Mucosa of descending colon (tissue), 1 donor: ENCODE measurements around a stretch of chr21.

DNA sequence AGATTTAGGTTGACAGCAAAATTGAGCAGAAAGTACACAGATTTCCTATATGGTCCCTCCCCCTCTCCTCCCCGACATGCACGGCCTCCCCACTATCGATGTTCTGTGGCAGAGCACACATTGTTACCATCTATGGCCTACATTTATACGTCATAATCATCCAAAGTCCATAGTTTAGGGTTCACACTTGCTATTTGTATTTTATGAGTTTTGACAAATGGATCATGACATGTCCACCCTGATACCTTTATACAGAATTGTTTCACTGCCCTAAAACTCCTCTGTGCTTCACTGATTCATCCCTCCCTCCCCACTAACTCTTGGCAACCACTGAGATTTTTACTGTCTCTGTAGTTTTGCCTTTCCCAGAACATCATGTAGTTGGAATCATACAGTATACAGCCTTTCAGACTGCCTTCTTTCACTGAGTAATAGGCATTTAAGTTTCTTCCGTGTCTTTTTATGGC is 66.4 kb upstream of the TMPRSS2 start:
- PRO-cap, result unidirectional peak, minus-strand start at position 105 of the sequence

GRCh38 chr21:41583272-41584088 is 75.5 kb upstream of the TMPRSS2 start:
- PRO-cap, result no peak

- PRO-cap, result no peak
Observed at GRCh38 chr21:41616067-41616648, 108.2 kb upstream of the TMPRSS2 start.

- PRO-cap, result bidirectional peak, plus-strand start at chr21:41664405, minus-strand start at chr21:41664302
Observed at GRCh38 chr21:41664047-41664500, 102.8 kb downstream of the RIPK4 start.

DNA sequence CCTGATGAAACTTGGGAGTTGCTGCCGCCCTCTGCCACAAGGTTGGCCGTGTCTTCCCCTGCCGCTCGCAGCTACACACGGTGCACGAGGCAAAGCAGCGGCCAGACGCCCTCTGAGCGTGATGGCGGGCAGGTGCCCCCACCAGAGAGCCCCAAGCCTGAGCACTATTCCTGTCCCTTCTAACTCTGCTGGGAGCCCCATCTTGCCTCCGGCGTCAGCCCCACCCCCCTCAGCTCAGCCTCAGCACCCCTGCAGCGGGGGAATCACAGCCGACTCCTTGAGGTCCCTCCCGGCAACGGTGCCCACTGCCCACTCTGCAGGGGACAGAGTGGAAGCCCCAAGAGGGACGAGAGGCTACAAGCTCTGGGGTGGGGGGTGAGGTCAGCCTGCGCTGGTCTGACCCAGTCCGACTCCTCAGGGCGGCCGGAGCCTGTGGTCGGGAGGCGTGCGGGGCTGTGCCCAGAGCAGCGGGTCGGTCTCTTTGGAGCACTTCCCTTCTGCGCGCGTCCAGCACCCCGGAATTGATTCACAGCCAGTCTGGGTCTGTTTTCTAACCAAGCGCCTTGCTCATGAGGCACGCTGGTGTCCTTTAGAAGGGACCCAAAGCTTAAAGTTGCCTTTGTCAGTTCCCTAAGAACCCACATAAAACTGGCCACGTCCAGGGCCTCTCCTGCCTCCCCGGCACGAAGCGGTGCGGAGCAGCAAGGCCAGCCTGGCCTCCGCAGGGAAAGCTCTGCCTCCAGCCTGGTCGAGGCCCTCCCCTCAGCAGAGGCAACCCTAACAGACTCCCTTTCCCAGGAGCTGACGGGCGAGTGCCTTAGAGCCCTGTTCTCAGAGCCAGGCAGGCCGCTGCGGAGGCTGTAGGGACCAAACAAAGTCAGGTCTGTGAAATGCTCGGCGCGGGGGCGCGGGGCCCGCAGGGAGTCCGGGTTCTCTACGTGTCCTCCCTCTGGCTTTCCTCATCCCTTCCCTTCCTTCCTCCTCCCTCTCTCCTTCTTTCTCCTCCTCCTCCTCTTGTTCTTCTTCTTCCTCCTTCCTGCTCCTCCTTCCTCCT is 41.1 kb downstream of the RIPK4 start:
- PRO-cap, result no peak

GRCh38 chr21:41761074-41761688 is 5.7 kb downstream of the RIPK4 start:
- PRO-cap, result bidirectional peak, plus-strand start at chr21:41761614, minus-strand start at chr21:41761375

- PRO-cap, result no peak
Observed at GRCh38 chr21:41801049-41801461, 34.2 kb upstream of the RIPK4 start.

GRCh38 chr21:41834272-41835020 is 44.7 kb downstream of the PRDM15 start:
- PRO-cap, result no peak

- PRO-cap, result no peak
Observed at GRCh38 chr21:41973978-41974909, 20.4 kb upstream of the C2CD2 start.

GRCh38 chr21:42021668-42022710 is 11.8 kb upstream of the ZBTB21 start:
- PRO-cap, result no peak

GRCh38 chr21:42093769-42094683 is 22.9 kb downstream of the UMODL1 start:
- PRO-cap, result no peak

- PRO-cap, result bidirectional peak, plus-strand start at chr21:42188433, minus-strand start at chr21:42188378; unidirectional peak, minus-strand start at chr21:42188459
Observed at GRCh38 chr21:42188122-42188754, 30.7 kb upstream of the ABCG1 start.

DNA sequence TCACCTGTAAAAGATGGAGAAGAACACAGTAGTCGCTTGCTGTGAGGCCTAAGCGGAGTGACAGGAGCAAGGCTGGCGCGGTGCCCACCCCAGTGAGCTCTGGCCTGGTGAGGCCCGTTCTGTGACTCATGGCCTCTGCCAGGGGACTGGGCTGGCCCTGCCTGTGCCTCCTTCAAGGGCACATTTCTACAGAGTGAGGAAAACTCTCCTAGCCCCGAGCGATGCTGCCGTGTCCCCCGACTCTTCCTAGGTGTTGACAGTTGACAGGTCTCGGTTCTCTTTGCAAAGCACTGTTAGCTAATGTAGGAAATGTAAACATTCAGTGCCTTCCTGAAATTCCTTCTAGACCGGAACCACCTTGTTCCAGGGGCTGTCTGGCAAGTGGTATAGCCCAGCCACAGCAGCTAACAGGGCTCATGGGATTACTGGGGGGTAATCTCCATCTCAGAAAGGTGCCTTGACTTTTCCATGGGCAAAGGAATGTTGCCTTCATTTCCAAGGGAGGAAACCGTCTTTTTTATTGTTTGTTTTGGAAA is 43.9 kb downstream of the ABCG1 start:
- PRO-cap, result no peak

- PRO-cap, result no peak
Observed at GRCh38 chr21:42263339-42264318, 44.7 kb downstream of the ABCG1 start.

DNA sequence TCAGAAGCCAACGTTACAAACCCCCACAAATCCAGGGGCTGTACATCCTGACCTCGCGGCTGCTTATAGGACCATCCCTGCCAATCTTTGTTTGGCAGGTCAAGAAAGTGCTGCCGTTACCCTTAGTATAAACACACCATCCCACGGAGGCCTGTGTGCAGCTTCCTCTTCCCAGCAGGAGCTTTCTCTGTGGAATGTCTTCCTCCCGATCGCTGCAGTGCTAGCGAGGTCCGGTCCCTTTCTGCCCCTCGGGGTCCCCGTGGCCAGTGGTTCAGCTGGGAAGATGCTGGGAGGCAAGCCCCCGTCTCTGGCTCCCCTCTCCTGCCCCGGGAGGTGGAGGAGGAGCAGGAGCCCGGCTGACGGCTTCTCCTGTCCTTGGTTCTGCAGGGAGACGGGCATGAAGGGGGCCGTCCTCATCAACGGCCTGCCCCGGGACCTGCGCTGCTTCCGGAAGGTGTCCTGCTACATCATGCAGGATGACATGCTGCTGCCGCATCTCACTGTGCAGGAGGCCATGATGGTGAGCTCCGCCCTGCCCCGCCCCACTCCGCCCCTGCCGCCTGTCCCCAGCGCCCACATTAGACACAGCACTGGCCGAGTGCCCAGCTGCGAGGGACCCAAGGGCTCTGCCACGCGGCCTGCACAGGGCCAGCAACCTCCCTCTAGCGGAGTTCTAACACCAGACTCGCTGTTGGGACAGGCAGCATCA is 42.1 kb downstream of the TFF3 start:
- PRO-cap, result no peak

DNA sequence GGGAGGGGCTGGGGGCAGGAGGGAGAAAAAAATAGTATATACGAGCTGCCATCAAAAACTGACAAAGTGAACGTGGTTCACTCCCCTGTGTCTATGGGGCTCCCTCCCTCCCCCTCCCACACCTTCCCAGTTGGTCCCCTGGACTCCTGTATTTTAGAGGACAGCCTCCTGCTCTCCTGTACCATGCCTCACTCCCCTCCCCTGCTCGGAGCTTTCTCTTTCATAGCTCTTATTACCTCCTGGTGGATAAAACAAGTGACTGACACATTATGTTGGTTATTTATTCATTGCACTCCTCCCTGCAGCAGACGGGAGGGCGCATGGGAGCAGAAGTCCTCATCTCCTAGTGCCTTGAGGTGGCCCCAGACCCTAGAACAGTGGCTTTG is 979 bp upstream of the TFF1 start:
- PRO-cap, result bidirectional peak, plus-strand start at position 307 of the sequence, minus-strand start at position 194 of the sequence

- PRO-cap, result unidirectional peak, minus-strand start at chr21:42406492
Observed at GRCh38 chr21:42406081-42406908, 2.6 kb downstream of the UBASH3A start.

DNA sequence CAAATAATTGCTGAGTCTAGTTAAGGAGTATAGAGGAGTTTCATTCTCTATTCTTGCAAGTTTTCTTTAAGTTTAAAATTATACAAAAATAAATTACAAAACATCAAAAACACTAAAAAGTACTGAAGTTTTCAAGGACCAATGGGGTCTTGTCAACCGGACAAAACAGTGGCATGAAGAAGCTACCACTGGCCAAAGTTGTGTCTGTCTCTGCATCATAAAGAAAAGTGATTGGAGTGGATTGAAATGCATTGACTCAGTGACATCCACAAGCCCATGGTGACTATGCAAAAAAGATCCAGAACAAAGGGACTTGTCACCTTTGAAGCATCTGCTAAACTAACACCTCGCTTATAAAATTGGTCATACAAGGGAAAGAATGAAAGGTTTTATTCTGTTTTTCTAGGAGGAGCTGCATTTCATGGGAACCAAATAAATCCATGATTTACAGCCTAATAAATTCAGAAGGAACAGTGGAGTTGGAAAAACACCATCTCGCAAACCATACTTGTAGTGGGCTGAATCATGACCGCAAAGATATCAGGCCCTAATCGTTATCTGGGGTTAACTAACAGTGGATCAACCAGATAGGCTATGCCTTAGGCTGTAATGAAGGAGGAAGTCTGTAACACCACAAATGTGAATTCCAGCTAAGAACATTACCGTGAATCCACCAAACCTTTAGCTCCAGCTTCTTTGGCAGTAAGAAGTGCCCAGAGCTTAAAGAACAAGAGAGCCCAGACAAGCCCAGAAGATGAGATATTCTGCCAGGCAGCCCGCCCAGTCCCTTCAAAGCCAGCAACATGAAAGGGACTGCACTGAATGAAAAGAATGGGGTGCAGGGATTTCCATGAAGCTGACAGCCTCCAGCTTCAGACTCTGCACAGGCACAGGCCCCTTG is 27.5 kb downstream of the RSPH1 start:
- PRO-cap, result bidirectional peak, plus-strand start at position 464 of the sequence, minus-strand start at position 229 of the sequence; unidirectional peak, plus-strand start at position 653 of the sequence

- PRO-cap, result no peak
Observed at GRCh38 chr21:42475976-42476504, 20.0 kb downstream of the RSPH1 start.

- PRO-cap, result no peak
Observed at GRCh38 chr21:42477133-42477675, 18.8 kb downstream of the RSPH1 start.